Urinary bladder (tissue), 3 donors: ENCODE results near the genes DLGAP3, AGO3 and ADPRS.

GRCh38 chr1:34928854-34929998 lies at the start of gene DLGAP3:
TSS of gene DLGAP3 (minus strand) at chr1:34929650.
- PRO-cap = no peak
- RAMPAGE, long total RNA = no peak

GRCh38 chr1:34984080-34984352 lies 1.1 kb downstream of the TMEM35B start:
- PRO-cap = no peak
- RAMPAGE, long total RNA = no peak

DNA sequence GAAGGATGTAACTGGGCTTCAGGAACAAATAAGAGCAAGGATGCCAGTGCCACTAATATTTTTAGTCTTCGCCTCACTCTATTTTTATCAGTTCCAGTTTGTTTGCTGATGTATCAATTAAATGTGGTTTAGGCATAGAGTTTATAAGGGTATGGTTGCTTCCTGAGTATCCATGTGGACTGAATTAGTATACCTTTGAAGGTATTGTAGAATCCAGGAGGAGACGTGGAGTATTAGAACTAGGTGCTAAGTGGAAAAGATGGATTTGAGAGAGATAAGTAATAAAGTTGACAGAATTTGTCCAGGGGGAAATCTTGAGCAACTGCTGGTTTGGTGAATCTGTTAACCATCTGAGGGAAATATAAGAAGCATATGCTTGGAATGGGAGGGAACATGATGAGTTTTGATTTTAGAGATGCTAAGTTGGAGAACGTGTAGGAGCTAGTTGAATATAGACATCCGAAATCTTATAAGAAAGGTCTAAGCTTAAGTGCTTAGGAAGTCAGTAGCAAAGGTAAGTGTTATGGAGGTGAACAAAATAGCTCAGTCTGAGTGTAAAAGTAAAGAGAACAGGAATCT lies 88.9 kb downstream of the ZMYM4 start:
- PRO-cap = no peak
- RAMPAGE, long total RNA = no peak

- PRO-cap = no peak
- RAMPAGE, long total RNA = no peak
Observed at GRCh38 chr1:35435724-35436325, 121.4 kb downstream of the KIAA0319L start.

GRCh38 chr1:35502735-35503500 lies 54.3 kb downstream of the KIAA0319L start:
- PRO-cap = no peak
- RAMPAGE, long total RNA = no peak

DNA sequence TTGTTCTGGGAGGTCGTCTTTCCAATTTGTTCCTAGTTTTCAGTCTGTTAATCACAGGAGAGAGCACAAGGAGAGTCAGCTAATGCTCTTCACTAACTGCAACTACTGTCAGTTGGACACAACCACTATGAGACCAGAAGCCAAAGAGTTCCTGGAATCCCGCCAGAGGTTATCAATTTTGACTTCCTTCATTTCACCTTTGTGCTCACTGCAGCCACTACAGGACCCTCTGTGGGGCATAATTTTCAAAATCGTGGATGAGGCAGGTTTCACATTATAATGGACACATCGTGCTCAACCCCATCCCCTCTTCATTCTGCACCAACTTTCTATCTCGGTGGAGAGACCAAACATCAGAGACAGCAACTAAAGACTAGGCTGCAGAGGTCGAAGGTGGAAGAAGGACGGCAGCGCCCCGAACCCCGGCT lies 660 bp downstream of the KIAA0319L start:
- PRO-cap = no peak
- RAMPAGE, long total RNA = no peak

DNA sequence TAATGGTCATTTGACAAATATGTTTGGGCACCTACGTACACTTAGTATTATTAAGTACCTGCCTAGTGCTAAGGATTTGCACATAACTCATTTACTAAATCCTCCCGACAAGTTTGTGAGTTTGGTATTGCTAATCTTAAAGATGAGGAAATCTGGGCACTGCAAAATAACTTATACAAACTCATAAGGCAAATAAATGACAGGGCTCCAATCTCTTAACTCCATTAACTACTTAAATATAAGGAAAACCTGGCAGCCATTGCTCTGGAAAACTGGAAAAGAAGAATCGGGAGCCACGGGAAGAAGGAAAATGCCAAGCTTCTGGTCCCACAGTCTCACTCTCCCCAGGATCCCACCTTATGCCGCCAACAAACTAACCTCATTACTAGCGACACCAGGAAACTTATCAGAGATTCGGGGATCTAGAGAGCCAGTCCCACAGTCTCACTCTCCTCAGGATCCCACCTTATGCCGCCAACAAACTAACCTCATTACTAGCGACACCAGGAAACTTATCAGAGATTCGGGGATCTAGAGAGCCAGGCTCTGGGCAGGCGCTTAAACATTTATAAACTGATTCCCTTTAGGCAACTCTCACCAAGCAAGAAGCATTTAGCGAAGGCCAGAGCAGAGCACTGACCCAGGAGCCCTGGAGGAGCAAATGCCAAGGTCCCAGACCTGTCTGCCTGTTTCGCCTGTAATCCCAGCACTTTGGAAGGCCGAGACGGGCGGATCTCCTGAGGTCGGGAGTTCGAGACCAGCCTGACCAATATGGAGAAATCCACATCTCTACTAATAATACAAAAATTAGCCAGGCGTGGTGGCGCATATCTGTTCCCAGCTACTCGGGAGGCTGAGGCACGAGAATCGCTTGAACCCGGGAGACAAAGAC lies 844 bp downstream of the PSMB2 start:
- PRO-cap = no peak
- RAMPAGE, long total RNA = no peak

- PRO-cap = no peak
- RAMPAGE, long total RNA = no peak
Observed at GRCh38 chr1:35707113-35707659, 11.5 kb downstream of the C1orf216 start.

DNA sequence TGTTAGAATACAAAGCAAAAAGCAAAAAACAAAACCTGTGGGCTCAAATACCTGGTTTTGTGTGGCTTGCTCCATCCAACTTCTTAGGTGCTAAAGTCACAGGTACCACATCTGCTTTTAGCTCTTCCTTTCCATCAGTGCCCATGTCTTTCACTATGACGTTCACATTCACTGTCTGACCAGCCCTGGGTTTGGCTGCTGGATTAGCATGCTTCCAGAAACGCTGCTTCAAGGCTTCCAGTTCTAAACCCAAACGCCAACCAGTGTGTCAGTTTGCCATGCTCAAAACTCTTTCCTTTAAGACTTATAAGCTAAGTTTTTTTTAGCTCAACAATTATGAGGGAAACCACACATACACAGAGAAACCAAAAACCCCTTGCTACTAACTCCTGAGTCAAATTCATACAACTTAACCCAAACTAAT lies 16.1 kb downstream of the CLSPN start:
- PRO-cap = no peak
- RAMPAGE, long total RNA = no peak

DNA sequence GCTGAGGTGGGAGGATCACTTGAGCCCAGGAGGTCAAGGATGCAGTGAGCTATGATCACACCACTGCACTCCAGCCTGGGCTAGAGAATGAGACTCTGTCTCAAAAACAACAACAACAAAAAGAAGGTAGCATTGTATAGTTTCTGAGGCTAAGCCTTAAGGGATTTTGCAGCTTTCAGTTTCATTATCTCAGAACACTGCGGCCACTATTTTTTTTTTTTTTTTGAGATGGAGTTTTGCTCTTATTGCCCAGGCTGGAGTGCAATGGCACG lies 9.9 kb upstream of the CLSPN start:
- PRO-cap = no peak
- RAMPAGE, long total RNA = no peak

GRCh38 chr1:35930512-35931499 lies at the start of gene AGO3:
TSS of gene AGO3 (plus strand) at chr1:35931105.
- PRO-cap = bidirectional peak, plus-strand start at chr1:35930766, minus-strand start at chr1:35930647; bidirectional peak, plus-strand start at chr1:35931130, minus-strand start at chr1:35931013
- RAMPAGE, long total RNA = no peak

GRCh38 chr1:35931717-35932121 lies 814 bp downstream of the AGO3 start:
- PRO-cap = no peak
- RAMPAGE, long total RNA = no peak

DNA sequence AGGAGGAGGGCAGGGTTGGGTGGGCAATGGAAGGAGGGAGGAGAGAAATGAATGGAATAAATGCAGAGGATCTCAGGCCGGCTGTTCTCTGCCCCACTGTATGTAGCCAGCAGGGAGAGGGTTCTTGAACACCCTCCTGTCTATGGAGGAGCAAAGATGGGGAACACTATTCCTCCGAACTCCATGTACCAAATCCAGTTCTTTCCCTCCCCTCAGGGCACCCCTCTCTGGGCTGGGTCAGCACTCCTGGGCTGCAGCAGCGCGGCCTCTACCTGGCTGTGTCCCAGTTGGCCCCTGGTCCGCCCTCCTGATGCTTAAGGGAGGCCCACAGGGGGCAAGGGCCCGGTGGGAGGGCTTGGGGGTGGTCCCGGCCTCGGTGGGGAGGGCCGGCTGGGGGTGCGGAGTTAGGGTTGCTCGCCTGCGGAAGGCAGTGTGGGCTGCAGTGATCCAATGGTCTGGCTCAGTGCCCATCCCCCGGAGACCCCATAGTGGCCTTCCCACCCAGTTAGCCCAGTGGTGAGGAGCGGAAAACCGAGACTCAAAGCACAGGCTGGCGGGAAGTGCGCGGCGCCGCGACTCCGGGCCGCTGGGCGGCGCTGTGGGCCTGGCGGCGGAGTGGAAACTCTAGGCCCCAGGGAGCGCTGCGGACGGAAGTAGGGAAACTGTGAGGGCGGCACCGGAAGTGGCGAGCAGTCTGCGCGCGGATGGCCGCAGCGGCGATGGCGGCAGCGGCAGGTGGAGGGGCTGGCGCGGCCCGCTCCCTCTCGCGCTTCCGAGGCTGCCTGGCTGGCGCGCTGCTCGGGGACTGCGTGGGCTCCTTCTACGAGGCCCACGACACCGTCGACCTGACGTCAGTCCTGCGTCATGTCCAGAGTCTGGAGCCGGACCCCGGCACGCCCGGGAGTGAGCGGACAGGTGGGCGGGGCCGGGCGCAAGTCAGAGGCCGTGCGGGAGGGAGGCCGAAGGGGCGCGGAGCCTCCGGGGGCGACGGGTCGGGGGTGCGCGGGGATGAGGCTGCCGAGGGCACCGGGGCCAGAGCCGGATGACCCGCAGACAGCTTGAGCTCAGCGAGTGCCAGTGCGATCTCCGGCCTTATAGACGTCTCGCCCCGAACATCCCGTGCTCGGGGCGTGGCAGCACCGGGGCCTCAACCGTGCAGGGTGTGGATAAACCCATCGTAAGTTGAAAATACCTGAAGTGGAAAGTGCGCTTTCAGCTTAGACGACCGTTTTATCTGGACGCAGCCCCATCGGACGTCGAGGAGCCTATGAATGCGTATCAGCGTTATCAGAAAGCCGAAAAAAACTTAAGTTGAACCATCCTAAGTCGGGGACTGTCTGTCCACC lies at the start of gene ADPRS:
ADPRS (plus strand) TSS at position 692 of the 1,346 bp plus-strand sequence.
- PRO-cap = unidirectional peak, plus-strand start at position 692 of the sequence; unidirectional peak, plus-strand start at position 939 of the sequence
- RAMPAGE, long total RNA = no peak

DNA sequence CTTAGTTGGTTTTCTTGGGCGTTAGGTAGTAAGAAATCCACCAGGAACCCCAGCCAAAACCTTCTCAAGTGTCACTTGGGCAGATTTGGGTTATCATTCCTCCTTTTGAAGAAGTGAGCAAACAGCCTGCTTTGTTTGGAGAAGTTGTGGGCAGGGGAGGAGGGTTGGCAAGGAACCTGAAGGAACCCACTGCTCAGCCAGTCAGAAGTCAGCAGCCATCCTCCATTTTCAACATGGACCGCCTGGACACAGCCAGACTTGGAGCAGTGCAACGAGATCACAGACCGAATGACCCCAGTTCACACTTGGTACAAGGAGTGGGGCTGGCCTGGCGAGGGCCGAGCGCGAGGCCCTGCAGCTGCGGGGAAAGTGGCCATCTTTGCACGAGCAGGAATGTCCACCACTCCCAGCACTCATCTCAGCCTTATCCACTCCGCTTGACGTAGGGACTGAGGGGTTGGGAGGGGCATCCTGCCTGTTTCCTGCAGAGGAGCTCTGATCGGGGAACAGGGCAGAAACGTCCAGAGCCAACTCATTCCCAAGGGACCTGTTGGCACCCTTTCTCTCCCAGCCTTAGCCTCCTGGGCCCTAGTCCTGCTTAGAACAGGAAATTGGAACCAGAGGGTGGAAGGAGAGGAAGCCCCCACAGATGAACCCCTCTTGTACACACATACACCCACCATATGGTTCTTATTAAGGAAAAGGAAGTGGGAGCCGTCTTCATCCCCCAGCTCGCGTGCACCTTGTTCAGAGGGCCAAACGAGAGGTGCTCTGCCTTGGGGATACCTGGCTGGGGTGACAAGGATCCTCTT lies 7.3 kb downstream of the ADPRS start:
- PRO-cap = no peak
- RAMPAGE, long total RNA = no peak

- PRO-cap = no peak
- RAMPAGE, long total RNA = no peak
Observed at GRCh38 chr1:36108926-36109564, 16.0 kb downstream of the COL8A2 start.

- PRO-cap = no peak
- RAMPAGE, long total RNA = no peak
Observed at GRCh38 chr1:36302822-36303084, 3.4 kb upstream of the SH3D21 start.

- PRO-cap = no peak
- RAMPAGE, long total RNA = no peak
Observed at GRCh38 chr1:36323944-36324754, 704 bp upstream of the EVA1B start.

- PRO-cap = no peak
- RAMPAGE, long total RNA = no peak
Observed at GRCh38 chr1:36354794-36355332, 30.9 kb downstream of the STK40 start.

- PRO-cap = no peak
- RAMPAGE, long total RNA = no peak
Observed at GRCh38 chr1:36471778-36472442, 7.7 kb upstream of the MRPS15 start.

DNA sequence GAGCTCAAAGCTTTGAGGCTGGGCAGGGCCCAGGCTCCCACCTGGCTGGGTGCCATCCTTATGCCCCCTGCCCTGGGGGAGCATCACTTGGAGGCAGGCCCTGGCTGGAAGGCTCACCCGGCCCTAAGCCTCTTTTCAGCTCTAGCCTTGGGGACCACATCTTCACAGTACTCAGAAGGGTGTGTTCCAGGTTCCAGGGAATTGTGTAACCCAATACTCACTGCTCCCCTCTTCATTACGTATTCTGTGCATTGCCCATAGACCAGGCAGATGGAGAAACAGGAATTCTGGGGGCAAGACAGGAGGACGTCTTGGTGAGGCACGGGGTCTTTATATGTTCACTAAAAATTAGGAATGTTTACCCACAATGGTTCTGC lies 417 bp upstream of the CSF3R start:
- PRO-cap = no peak
- RAMPAGE, long total RNA = no peak